ENCODE results near the gene APCDD1L.

- PRO-cap = no peak
Observed at GRCh38 chr20:57394676-57395000, 3.4 kb downstream of the RBM38 start.

GRCh38 chr20:57398824-57399076 lies 7.6 kb downstream of the RBM38 start:
- PRO-cap = no peak

DNA sequence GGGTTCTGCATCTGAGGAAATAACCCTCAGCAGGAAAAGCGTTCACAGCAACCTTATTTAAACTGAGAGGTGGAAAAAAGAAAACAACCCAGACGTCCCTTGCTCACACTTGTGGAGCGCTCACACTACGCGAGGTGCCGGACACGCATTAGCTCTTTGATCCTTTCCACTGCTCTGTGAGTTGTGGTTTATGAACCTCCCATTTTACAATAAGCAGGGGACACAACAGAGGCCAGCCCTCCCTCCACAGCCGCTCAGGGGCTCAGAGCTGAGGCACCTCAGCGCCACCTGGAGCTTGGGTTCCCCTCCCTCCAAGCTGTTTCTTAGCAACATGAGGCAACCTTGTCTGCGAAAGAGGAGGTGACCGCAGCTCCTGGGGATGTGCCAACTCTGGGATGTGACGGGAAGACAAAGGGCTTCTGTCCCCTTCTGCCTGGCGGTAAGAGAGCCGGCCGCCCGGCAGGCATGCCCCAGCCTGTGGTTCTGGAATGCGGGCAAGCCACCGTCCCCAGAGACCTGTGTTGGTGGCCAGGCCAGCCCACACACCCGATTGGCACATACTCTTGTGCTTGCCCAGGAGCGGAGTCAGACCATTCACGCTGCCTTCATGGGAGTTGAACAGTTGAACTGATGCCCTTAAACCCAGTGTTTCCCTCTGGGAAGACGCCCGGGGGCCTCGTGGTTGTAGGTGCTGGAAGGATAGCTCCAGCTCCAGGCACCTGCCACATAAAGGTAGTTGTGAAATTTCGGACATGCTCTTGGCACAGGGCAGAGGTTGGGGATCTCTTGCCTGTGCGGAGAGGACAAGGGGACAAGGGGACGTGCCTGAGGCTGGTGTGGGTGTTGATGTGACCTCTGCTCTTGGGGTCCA lies 44.5 kb downstream of the RBM38 start:
- PRO-cap = no peak

- PRO-cap = no peak
Observed at GRCh38 chr20:57439360-57439837, 48.2 kb downstream of the RBM38 start.

DNA sequence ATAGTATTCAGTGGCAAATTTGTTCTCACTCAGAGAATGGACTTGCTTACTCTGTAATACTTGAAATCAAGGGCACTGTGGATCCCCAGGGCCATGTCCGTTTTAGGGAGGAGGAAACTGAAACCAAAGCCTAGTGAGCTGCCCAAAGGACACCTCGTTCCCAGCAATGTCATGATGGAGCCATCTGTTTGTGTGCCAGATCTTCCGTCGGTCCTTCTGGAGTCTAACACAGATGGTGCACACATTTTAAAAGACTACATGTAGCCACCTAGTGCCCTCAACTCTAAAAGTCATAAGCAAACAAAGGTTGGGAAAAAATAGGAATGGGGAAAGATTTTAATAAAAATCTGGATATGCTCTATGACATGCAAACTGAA lies 7.3 kb upstream of the PCK1 start:
- PRO-cap = no peak

- PRO-cap = no peak
Observed at GRCh38 chr20:57567921-57569273, 7.5 kb downstream of the PCK1 start.

DNA sequence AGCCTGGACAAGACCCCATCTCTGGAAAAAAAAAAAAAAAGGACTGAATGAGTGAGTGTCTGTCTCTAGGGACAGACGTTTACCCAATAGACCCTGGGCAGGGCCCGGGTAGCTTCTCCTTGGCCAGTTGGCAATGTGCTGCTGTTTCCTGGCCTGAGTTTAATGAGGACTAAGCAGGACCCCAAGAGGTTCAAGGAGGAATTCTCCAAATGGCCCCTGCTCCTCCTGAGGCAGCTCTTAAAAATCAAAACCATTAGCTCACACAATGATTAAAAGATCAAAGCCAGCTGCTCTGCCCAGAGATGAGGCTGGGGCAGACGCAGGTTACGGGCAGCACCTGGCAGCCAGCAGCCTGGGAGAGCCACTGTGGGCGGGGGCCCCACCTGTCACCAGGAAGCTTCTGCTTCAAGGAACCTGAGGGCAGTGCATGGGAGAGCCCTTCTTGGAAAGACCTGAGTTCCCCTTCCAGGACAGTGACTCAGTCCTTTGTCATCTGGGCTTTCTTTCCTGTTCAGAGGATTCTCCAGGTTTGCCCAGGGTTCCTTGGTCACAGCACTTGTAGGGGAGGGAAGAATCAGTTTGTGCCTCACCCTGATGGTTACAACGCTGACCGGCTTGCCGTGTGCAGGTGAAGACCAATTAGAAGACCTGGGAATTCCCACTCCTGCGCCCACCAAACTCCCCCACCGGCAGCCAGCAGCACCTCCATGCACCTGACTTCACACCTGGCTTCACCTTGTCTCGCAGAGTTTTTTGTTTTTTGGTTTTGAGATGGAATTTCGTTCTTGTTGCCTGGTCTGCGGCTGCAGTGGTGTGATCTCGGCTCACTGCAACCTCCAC lies 2.2 kb downstream of the ZBP1 start:
- PRO-cap = no peak

GRCh38 chr20:57629337-57629901 lies 9.2 kb upstream of the ZBP1 start:
- PRO-cap = no peak

DNA sequence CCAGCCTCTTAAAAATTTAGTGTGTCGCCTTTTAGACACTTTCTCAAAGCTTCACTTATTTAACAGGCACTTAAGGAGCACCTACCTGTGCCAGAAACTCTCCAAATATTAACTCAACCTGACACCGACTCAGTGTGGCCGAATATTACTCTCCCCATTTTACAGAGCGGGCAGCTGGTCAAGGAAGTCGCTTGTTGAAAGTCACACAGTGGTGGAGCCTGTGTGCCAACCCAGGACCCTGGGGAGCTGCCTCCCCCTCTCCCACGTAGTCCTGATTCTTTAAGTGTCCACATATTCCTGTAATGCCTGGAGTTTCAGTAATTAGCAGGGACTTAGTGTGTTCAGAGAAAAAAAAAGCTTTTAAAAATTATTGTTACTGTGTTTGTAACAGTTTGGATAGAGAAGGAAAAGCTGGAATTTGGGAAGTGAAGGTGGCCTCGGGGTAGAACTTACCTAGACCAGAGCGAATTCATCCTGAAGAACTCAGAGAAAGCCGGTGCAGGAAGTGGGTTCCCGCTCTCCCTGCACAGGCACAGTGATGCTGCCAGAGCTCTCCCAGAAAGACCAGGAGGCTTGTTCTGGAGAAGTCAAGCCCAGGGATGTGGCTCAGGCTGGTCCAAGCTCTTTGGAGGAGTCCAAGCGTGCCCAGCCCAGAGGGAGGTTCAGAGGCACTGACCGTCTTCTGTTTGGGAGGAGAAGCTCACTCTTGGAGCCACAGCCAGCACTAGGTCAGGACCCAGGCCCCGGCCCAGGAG lies 1.2 kb upstream of the PMEPA1 start:
- PRO-cap = no peak

GRCh38 chr20:57748385-57749391 lies 38.9 kb upstream of the PMEPA1 start:
- PRO-cap = bidirectional peak, plus-strand start at chr20:57748986, minus-strand start at chr20:57748951

- PRO-cap = no peak
Observed at GRCh38 chr20:57773942-57774322, 64.1 kb upstream of the PMEPA1 start.

DNA sequence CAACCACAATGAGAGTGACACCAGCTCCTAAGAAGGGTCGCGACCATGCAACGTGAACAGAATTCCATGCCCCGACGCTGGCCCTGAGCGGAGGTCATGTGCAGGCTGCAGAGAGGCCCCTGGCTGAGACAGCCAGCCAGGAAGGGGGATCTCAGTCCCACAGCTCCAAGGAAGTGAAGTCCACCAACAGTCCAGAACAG lies 200.1 kb upstream of the C20orf85 start:
- PRO-cap = no peak

- PRO-cap = no peak
Observed at GRCh38 chr20:58098113-58098544, 52.6 kb upstream of the C20orf85 start.

GRCh38 chr20:58306380-58307508 lies 2.8 kb upstream of the RAB22A start:
- PRO-cap = no peak

- PRO-cap = no peak
Observed at GRCh38 chr20:58308249-58308658, 1.3 kb upstream of the RAB22A start.

GRCh38 chr20:58308659-58309601 lies 585 bp upstream of the RAB22A start:
- PRO-cap = bidirectional peak, plus-strand start at chr20:58309736, minus-strand start at chr20:58309428

DNA sequence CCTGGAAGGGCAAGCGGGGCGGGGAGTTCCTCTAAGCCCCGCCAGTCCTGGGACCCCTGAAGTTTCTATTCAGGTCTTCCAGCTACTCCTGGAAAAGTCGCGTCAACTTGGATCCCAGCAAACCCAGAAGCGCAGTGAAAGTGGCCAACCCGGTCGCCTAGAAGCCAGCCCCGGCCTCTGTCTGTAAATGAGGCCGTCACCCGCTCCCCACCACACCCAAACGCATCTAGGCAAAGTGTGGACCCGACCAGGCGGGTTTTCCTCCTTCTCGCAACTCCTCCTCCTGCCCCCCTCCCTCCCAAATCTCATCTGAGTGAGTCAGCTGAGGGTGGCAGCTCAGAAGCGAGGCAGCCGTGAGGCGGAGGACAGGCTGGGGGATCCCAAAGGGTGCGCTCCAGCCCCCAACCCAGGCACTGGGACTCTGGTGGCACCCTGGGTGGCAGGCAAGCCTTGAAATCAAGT lies at the start of gene APCDD1L:
TSS of gene APCDD1L (minus strand) at position 239 of the 462 bp plus-strand sequence.
- PRO-cap = unidirectional peak, minus-strand start at position 277 of the sequence; bidirectional peak, plus-strand start at position 339 of the sequence, minus-strand start at position 277 of the sequence

DNA sequence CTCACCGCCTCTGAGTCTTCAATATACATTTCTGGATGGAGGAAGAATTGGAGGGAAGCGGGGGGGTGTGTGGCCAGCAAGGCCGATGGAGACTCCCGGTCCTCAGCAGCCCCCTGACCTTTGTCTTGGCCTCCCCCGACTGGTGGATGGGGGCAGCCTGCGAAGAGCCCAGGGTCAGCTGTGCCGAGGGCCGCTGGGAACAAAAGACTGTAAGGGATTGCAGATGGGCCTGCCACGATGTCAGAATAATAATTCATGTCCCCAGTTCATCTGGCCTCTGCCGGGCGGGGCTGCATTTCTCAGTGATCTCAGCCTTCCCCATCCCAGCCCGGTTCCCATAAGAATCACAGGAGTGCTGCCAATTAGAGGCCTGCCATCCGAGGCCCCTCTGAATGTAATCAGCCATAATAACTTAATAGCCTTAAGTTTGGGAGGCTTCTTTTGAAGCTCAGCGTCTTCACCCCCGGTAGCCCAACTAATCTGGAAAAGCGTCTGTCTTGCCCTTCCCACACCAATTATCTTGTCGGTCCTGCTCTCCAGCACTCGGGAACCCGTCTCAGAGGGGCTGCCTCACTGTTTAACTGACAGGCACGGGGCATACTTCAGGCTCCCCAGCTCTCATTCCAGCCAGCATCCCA lies 54.1 kb upstream of the STX16 start:
- PRO-cap = no peak

GRCh38 chr20:58619719-58620226 lies 31.3 kb upstream of the STX16 start:
- PRO-cap = no peak

GRCh38 chr20:58661823-58662367 lies 10.8 kb downstream of the STX16 start:
- PRO-cap = no peak

All from anterior vena cava (tissue), 1 donor.